HL-60 (cell line): ENCODE data around the gene CD59.

- RRBS, result no CpG with 5 or more reads among the region's 7 CpGs
These were observed 378.8 kb downstream of the DCDC1 start for GRCh38 chr11:30990654-30991165.

GRCh38 chr11:31495004-31495504, 14.4 kb downstream of the IMMP1L start:
- RRBS, result no CpG with 5 or more reads among the region's 2 CpGs

DNA sequence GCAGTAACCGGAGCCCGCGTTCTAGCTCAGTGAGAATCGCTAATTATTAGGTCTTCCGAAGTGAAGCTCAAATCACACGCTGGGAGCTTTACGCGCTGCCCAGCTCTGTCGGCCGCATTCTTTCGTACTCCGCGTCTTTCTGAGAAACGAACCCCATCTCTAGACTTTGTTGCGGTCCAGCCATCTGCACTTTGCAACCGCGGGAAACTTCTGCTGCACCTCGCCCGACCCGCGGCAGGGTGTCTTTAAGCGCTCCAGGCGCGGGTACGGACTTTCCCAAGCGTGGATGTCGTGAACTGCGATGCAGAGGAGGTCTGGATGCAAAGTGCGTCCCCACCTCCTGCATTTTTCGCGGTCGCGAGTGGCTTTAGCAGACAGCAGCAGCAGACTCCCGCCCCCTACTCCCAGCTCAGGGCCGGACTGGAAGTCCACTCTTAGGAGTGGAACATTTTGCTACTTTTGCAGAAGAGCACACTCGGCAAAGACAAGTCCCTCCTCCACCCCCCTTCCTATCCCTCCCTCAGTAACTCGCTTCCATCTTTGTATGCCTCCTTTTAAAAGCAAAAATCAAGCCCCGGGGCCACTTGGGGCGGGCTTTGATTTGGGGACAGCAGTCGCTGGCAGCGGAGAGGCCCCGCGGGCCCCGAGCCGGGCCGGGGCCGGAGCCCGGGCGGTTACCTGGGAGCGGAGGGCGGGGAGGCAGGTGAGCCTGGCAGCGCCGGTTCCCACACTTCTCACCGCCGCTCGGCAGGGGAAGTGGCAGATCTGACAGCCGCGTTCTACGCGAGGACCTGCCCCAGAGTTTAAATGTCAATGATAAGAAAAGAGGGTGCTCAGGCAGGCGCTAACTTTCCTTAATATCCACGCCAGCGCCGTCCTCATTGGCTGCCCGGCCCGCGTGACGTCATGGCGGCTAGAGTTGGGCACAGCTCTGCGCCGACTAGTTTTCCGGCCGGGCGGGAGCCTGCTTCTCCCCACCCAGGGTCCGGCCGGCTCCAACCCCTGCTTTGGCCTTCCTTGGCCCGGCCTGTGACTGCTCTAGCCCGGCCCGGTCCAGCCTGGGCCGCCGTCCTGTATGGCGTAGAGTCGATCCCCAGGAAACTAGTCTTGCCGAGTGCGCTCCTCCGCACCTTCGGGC, 6.4 kb upstream of the PAX6 start:
- RRBS, result 31% methylated on average over 23 of the region's 87 CpGs

GRCh38 chr11:32096870-32097496, 6.1 kb downstream of the RCN1 start:
- RRBS, result no CpG with 5 or more reads among the region's 6 CpGs

GRCh38 chr11:32098133-32098576, 7.3 kb downstream of the RCN1 start:
- RRBS, result no CpG with 5 or more reads among the region's 7 CpGs

DNA sequence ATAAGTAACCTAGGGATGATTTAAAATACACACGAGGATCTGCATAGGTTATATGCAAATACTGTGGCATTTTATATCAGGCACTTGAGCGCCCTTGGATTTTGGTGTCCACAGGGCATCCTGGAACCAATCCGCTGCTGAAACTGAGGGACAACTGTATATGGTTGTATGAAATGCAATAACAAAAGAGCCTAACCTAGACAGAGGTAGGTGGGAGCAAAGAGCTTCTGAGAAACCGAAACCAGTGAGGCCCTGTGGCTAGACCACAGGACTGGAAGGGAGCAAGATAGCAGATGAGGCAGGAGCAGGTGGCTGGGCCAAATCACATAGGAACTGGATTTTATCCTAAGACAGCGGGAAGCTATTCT, 30.1 kb downstream of the RCN1 start:
- RRBS, result no CpG with 5 or more reads among the region's 5 CpGs

DNA sequence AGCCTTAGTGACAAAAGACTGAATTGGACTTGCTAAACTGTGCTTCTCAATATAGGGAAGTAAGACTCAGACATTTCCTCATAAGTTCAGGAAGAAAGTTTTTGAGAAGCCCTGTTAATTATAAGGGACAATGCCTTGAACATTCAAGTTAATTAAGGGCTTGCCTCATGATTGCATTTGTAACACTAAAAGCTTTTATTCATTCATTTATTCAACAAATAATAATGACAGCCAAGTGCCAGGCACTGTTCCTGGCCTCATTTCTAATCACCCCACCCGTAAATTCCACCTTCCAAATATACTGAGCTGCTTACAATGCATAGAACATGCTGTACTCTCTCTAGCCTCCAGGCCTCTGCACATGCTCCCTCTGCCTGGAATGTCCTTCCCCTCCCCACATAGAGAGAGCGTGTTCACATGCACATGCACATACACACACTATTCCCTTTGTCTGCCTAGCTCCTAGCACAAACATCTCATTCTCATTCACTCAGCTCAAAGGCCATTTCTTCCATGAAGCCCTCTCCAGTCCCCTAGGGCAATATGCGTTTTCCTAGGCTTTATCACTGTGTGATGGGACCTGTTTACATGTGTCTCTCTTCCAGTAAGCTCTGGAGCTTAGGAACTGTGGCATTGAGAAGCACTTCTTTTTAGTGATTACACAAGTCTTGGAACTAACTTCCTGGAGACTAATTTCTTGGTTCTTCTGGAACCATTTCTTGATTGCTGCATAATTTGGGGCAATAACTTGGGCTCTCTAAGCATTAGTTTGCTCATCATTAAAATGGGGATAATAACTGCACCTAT, 144.6 kb downstream of the WT1 start:
- RRBS, result no CpG with 5 or more reads among the region's 3 CpGs

GRCh38 chr11:32893558-32893972, 954 bp downstream of the QSER1 start:
- RRBS, result 3% methylated on average over 13 of the region's 36 CpGs

DNA sequence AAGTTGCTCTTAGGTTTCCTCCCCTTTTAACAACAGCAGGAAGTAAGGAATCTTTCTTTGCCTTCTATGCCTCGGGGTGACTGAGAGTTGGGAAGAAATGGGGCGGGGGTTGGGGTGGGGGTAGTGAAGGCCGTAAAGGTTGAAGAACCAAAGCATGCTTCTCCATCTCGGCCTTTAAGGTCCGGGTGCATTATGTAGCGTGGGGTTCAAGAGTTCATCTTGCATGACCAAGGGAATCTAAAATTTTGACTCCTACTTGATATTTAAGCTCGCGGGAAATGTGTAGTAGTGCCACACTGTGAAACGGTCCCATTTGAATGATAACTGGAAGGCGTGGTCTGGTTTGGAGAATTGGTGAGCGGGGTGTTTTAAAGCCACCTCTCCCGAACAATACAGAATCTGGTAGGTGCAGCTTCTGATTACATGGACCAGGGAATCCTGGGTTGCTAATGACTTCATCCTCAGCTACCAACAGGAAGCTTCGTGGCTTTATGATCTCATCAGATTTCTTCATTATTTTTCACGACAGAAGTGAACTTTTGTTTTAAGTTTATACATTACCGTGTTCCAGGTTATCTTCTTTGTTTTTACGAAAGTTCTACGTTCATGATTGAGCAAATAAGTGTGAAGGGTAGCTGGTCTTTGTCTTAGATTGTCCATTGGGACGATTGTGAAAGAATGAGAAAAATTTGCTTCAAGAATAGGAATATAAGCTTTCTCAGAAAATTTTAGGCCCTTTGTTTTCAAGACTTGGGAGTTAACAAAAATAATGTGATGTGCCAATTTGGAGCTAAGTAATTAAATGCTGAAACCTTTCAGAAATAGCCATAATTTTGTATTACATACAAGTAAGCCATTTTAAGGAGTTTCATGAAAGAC, 1.6 kb downstream of the QSER1 start:
- RRBS, result no CpG with 5 or more reads among the region's 18 CpGs

DNA sequence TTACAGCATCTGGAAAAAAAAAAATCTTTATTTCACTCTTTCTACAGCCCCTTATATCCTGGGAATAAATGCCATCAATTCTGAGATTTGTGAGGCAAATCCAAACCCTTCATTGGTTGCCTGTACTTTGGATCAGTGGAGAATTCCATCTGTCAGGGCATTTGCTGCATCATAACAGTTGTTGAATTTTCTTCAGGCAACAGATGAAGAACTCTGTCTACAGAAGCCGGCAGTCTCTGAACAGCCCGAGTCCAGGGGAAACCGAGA, 82.4 kb downstream of the C11orf91 start:
- RRBS, result 77% methylated on average over 3 of the region's 3 CpGs

DNA sequence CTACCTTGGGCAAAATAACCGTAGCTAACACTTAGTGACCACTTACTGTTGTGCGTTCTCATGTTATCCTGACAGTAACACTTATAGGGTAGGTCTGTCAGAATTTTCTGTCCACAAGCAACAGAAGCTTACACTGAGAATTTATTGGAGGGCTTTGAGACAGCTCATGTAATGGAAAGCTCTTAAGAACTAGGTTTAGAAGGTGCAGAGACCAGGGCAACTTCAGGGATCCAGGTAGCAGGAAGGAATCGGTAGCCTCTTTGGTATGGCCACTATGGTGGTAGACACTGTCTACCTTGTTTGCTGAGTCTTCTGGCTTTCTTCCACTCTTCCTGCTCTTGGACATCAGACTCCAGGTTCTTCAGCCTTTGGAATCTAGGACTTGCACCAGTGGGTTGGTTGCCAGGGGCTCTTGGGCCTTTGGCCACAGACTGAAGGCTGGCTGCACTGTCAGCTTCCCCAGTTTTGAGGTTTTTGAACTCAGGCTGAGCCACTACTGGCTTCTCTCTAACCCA, 4.6 kb upstream of the C11orf91 start:
- RRBS, result no CpG with 5 or more reads among the region's 3 CpGs

DNA sequence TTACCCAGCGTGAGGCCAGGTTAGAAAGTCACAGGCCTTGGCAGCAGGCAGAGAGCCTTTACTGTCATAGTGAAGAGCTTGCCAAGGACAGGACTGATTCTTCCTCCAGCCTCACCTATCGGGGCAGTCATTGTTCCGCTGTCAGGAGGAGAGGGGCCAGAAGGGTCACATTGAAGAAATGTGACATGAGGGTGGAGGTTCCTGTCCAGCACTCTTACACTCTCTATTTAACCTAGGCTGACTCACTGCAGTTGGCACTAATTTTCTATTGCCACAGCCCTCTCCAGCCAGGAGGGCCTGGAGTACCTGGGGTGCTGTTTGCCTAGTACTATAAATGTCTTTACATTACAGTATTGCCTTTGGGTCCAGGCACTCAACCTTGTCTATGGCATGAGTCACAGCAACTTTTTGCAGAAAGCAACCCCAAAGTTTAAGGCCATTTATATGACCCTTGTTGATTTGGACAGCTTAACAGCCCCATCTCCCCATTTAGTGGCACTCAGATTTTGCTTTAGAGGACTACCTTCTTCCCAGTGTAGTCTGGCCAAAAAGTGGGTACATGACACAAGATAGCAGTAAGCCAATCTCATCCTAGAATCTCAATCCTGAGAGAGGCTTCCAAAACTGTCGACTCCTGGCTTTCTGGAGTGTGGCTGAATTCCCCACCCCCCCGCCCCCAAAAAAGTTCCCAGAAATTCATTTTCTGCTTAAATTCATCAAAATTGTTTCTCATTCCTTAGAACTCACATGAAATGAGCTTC, 7.3 kb upstream of the C11orf91 start:
- RRBS, result no CpG with 5 or more reads among the region's 5 CpGs

GRCh38 chr11:33724064-33725190, 11.8 kb downstream of the CD59 start:
- RRBS, result no CpG with 5 or more reads among the region's 9 CpGs

GRCh38 chr11:33736296-33736671, at the start of gene CD59:
Gene CD59, minus strand, starts transcription at chr11:33736423.
- RRBS, result 2% methylated on average over 10 of the region's 29 CpGs

- RRBS, result no CpG with 5 or more reads among the region's 9 CpGs
These were observed 5.7 kb upstream of the CD59 start for GRCh38 chr11:33741712-33742444.

- RRBS, result no CpG with 5 or more reads among the region's 8 CpGs
These were observed 6.7 kb upstream of the CD59 start for GRCh38 chr11:33742888-33743382.

DNA sequence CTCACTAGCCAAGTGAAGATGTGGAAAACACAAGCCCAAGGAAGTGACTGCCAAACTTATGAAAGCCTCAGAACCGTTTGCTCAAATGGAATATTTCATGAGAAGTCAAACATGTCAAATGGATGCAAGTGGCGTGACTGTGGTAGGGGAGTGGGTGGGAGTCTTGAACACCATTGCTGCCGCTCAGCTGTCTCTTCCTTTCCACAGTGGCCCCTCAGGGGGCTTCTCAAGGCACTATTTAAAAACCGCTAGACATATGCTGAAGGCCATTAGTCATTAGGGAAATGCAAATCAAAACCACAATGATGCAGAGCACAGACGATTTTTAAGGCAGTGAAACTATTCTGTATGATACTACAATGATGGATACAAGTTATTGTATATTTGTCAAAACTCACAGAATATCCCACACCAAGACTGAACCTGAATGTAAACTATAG, 29.3 kb upstream of the LMO2 start:
- RRBS, result no CpG with 5 or more reads among the region's 5 CpGs

GRCh38 chr11:33990730-33991311, 60.7 kb upstream of the CAPRIN1 start:
- RRBS, result no CpG with 5 or more reads among the region's 10 CpGs

- RRBS, result no CpG with 5 or more reads among the region's 3 CpGs
These were observed 54.0 kb upstream of the CAPRIN1 start for GRCh38 chr11:33997555-33997983.

- RRBS, result no CpG with 5 or more reads among the region's 3 CpGs
These were observed 16.4 kb downstream of the CAPRIN1 start for GRCh38 chr11:34067767-34068471.